Measurements from ENCODE around the gene RPP40.

DNA sequence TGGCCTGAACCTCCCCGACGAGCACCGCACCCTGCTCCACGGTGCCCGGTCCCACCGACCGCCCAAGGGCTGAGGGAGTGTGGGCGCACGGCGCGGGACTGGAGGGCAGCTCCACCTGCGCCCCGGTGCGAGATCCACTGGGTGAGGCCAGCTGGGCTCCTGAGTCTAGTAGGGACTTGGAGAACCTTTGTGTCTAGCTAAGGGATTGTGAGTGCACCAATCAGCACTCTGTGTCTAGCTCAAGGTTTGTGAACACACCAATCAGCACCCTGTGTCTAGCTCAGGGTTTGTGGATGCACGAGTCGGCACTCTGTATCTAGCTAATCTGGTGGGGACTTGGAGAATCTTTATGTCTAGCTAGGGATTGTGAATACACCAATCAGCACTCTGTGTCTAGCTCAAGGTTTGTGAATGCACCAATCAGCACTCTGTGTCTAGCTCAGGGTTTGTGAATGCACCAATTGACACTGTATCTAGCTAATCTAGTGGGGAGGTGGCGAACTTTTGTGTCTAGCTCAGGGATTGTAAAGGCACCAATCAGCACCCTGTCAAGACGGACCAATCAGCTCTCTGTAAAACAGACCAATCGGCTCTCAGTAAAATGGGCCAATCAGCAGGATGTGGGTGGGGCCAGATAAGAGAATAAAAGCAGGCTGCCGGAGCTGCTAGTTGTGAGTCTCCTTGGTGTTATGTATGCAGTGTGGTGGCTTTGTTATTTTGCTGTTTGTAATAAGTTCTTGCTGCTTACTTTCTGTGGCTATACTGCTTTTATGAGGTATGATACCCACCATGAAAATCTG, 20.6 kb upstream of the PXDC1 start:
- RRBS, 2 experiments, result 98 to 99% methylated on average over 3 of the region's 20 CpGs

DNA sequence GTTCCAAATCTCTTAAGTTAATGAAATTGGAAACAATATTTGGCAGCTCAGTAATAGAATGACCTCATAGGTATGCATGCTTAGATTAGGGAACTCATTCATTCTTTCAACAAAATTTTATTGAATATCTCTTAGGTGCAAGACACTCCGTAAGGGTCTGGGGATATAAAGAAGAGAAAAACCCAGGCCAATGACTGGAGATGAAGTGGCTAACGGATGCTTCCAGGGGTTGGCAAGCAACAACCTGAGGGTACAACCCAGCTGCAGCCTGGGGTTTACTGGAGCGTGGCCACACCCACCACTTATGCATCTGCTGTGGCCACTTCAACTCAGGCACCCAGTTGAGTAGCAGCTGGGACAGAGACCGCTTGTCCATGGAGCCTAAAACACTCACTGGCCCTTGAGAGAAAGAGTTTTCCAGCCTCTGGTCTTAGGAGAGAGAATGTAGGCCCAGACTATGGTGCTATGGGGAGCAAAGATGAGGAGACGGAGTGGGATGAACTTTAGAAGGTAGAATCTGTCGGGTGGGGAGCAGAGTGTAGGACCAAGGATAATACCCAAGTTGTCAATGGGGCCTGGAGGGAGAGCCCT, 46.7 kb upstream of the PXDC1 start:
- RRBS, 2 experiments, result no CpG with 5 or more reads among the region's 6 CpGs

DNA sequence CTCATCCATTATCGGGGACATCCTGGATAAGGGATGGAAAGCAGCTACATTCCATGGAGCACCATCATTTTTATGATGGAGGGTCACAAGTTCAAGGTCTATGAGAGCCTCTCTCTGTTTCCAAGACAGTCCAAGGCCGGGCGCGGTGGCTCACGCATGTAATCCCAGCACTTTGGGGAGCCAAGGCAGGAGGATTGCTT, 80.4 kb downstream of the FAM50B start:
- RRBS, 2 experiments, result no CpG with 5 or more reads among the region's 5 CpGs

DNA sequence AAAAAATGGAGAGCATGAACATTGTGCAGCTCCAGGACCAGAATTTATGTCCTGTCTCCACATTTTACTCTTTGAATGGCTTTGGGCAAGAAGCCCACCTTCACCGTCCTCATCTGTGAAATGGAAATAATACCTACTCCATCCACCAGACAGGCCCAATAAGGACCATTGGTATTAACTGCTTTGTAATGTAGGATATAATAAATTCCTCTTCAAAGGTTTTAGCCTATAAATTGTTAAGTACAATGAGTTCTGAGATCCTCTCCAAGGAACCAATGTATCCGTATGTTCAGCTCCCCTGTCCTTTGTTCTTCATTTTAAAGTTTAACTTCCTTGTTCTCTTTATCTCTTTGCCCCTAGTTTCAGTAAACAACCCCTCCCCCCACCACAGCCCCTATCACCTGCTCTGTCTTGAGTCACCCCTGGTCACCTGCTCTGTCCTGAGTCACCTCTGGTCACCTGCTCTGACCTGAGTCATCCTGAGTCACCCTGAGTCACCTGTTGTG, 288.8 kb upstream of the CDYL start:
- RRBS, 2 experiments, result no CpG with 5 or more reads among the region's 2 CpGs

DNA sequence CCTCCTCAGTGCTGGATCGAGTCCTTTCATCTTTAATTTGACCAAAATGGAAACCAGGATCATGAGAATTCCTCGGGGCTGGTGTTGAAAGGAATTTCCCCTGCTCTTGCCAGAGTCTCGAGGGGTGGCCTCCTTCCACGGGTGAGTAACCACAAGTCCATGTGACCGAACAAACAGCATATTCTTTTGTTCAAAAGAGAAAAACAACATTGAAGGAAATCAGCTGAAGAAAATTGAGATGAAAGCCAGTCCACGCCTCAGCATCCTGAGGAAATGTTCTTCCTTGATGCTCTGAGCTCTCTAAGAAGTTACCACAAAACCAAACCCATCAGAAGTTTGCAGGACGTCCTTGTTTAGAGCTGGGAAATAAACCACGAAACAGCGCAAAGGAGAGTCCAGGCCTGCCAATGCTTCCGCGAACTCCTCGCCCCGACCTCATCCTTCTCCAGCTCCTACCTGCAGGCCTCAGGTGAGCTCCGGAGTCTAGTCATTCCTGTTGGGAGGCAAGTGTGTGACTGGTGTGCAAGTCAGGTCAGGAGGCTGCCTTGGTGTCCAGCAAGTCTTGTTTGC, 165.8 kb upstream of the CDYL start:
- RRBS, 2 experiments, result no CpG with 5 or more reads among the region's 14 CpGs

DNA sequence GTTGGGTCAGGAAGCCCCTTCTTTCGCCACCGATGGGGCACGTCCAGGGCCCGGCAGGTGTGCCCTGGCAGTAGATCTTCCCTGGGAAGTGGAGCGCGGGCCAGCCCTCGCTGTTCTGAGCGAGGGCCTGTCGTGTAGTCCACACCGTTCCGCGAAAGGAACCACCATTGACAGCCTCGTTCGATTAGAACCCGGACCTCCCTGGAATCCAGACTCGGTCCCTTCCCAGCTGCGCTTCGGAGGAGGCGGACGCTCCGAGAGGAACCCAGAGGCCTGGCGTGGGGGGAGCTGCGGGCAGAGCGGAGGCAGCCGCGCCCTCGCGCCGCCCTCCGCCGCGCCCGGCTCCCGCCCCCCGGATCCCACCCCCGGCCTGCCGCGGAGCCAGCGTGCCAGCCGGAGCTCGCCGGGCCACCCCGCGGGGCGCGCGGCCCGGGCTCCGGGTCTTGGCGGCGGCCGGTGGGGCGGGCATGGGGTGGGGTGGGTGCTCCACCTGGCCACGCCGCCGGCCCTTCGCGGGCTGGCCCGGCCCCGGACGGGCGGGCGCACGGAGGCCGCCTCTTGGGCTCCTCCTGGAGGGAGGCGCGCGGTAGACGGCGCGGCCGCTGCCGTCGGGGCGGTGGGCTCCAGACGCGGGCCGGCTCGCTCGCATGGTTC, 767 bp upstream of the CDYL start:
- RRBS, 2 experiments, result 1 to 3% methylated on average over 17 to 19 of the region's 80 CpGs

GRCh38 chr6:4777028-4777740, 980 bp downstream of the CDYL start:
- RRBS, 2 experiments, result no CpG with 5 or more reads among the region's 30 CpGs

DNA sequence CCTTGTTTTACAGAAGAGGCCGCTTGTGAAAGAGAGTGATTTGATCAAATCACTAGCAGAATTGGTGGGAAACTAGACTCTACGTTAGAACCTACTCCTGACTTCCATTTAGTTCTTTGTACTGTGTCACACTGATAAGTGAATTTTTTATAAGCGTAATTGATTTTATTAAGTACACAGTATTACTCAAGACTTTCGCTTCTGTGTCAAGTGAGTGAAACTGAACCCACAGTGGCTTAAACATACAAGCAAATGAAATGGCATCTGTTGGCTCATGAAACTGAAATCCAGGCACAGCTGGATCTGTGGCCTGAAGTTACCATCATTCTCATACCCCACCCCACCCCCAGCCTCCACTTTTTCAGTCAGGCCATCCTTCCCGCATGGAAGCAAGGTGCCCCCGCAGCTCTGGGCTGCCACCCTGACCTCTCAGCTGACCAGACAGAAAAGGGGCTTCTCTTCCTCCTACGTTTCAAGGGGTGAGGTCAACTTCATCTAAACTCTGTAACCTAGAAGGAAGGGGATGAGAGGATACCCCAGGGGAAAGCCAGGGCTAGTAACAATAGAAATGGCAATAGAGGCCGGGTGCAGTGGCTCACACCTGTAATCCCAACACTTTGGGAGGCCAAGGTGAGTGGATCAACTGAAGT, 102.2 kb downstream of the RPP40 start:
- RRBS, 2 experiments, result no CpG with 5 or more reads among the region's 8 CpGs

GRCh38 chr6:4944764-4945186, 59.1 kb downstream of the RPP40 start:
- RRBS, 2 experiments, result no CpG with 5 or more reads among the region's 11 CpGs

GRCh38 chr6:5003484-5004210, at the start of gene RPP40:
RPP40 (minus strand) TSS chr6:5004037.
- RRBS, 2 experiments, result 1 to 6% methylated on average over 32 to 33 of the region's 61 CpGs

DNA sequence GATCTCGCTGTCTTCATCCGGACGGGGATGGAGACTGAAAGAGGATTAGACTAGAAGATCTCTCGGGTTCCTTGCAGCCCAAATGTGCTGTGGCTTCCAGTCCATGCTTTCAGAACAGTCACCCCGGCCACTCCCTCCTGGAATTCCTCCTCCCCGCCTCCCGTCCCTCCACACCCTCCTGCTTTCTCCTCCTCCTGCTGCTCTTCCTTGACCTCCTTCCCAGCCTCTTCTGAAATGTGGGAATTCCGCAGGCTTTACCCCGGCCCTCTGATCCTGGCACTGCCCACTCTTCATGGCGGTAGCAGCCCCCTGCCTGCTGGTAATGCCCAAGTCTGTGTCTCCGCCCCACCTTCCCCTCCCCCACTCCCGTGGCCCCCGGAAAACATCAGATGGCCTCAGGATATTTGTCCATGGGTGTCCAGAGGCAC, 28.9 kb upstream of the RPP40 start:
- RRBS, 2 experiments, result 0 to 12% methylated on average over 1 to 3 of the region's 13 CpGs

DNA sequence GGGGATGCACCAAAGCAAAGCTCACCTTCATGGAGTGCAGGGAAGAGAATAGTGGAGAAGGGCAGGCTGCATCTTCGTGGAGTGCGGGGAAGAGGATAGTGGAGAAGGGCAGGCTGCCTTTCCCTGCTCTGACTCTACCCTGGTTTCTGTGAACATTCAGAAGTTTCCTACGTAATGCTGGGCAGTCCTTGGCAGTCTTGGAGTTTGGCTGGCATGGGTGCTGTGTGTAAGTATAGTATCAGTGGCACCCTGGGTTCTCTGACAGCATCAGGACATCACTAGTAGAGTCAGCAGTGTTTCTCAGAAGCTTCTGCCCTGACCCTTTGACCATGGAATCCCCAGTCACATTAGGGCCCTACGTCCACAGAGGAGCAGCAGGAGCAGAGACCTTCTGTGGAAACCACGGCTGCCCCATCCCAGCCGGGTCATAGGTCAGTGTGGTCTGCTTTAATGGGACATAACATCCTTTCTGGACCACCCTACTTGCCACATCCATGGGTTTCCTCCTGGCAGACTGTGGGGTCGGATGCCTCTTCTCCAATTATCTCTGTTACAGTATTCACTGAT, 352.9 kb downstream of the NRN1 start:
- RRBS, 2 experiments, result no CpG with 5 or more reads among the region's 7 CpGs

DNA sequence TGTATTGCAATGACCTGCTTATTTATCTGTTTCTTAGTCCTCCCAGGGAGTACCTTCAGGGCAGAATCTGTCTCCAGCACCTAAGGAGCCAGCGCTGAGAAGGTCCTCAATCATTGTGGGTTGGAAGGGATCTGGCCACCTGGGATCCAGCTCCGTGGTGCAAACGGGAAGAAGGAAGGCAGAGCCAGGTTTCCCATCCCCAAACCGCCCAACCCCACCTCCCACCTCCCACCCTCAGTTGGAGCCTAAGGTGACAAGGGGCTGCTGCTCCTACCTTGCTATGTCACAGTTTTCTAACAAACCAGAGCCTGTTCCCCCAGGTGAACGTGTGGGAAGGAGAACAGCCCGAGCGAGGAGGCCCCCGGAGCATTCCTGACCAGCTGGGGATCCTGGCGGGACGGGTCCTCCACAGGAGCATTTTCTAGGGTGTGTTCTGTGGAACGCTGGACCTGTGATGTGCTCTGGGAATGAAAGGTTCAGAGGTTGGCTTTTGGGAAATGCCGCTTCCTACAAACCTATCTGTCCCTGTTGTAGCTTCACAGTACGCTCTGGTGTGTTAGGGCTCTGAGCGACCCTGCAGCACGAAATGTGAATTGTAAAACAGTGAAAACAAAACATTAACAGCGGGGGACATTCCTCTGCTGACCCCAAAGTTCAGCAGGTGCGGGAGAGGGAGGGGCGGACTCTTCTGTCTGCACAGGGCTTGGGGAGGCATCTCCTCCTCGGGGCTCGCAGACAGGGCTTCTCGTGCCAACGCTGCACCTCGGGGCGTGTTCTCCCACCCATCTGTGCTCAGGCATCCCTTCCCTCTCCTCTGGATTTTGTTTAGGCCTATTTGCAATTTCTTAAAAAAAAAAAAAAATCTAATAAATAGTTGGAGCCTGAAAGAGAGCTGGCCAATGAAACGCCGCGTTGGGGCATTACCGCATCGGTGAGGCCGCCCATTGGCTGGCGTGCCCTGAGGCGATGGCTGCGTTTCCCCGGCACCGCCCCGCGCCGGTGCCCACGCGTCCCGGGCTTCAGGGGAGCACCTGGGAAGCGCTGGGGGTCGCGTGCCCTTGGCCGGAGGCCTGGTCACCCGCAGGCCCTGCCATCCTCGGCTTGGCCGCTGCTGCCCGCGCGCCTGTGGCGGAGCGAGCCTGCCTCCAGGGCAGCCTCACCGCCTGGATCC, 155.9 kb downstream of the NRN1 start:
- RRBS, 2 experiments, result 16 to 21% methylated on average over 5 of the region's 54 CpGs

- RRBS, 2 experiments, result no CpG with 5 or more reads among the region's 41 CpGs
Observed at GRCh38 chr6:5995912-5996679, 10.6 kb downstream of the NRN1 start.

DNA sequence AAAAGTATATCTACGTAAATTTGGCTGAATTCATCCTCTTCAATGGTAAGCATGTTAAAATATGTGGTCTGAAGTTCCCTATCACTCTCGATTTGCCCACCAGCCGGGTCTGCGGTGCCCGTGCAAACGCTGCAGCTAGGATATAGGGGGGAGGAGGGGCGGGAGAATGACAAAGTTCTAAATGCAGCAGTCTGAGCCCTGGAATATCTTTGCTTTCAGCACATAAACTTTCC, 756 bp downstream of the NRN1 start:
- RRBS, 2 experiments, result no CpG with 5 or more reads among the region's 7 CpGs

- RRBS, 2 experiments, result no CpG with 5 or more reads among the region's 5 CpGs
Observed at GRCh38 chr6:6243950-6244341, 76.5 kb downstream of the F13A1 start.

DNA sequence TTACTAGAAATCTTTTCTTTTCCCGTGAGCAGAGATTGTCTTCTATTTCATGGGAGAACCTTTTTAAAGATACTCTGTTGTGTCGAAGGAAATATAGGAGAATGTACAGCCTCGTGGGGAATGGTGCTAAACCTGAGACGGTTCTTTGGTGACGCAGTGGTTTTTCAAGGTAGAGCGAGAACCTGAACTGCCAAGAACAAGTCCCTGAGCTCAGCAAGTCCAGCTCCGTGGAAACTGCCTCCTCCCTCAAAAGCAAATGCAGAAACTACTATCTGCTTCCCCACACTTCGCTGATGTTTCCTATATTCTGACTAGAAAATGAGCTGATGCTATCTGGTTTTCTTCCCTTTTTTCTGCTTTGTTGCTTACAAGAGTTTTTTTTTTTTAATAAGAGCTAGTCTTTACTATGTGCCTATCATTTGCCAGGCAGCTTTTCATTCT, 85.4 kb upstream of the LY86 start:
- RRBS, 2 experiments, result no CpG with 5 or more reads among the region's 8 CpGs

DNA sequence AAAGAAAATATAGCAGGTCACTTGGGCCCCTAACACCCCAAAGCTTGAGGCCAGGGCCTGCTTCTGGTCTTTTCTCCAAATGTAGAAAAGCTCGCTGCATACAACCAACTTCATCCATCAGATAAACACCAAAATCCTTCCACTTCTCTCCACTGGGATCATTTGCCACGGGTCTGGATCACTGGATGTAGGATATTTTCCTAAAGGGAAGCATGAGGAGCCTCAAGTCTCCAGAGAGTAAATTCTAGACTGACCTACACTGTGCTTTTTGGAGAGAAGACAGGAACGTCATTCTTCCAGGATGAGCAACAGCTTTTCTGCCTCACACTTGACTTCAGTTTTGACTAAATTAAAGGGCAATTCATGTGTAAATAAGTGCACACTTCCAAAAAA, 12.1 kb downstream of the LY86 start:
- RRBS, 2 experiments, result no CpG with 5 or more reads among the region's 3 CpGs

DNA sequence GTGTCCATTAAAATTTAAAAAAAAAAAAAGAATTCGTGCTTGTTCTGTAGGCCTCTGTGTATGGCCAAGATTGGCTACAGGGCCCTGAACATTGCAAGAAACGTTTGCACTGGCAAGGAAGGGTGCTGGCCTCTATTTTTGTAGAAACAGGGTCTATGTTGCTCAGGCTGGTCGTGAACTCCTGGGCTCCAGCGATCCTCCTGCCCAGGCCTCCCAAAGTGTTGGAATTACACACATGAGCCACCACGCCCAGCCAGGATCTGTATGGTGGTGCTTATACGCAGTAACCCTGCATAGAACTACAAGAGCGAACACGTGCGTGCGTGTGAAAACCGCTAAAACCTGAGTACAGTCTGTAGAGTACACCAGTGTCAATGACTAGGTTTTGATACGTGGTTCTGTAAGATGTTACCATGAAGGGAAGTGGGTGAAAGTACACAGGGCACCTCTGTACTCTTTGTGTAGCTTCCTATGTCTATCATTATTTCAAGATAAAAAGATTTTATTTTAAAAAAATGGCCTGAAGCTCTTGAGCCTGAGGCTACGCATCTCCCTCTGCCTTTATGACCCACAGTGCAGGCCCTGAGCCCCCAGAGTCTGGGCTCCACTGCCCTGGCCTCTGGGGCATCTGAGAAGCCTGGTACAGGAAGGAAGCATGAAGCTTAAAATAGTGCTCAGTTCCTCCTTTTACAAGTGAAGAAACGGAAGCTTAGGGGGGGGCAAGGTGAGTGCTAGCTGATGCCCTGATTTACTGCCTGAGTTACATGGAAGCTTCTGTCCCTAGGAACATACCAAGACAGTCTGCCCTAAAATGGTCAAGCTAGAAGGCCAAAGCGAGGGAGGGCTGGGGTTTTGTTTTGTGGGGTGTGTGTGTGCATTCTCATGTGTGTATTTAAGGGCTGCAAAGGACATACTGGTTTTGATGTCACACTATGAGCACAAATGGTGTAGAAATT, 21.6 kb downstream of the LY86 start:
- RRBS, 2 experiments, result no CpG with 5 or more reads among the region's 15 CpGs

DNA sequence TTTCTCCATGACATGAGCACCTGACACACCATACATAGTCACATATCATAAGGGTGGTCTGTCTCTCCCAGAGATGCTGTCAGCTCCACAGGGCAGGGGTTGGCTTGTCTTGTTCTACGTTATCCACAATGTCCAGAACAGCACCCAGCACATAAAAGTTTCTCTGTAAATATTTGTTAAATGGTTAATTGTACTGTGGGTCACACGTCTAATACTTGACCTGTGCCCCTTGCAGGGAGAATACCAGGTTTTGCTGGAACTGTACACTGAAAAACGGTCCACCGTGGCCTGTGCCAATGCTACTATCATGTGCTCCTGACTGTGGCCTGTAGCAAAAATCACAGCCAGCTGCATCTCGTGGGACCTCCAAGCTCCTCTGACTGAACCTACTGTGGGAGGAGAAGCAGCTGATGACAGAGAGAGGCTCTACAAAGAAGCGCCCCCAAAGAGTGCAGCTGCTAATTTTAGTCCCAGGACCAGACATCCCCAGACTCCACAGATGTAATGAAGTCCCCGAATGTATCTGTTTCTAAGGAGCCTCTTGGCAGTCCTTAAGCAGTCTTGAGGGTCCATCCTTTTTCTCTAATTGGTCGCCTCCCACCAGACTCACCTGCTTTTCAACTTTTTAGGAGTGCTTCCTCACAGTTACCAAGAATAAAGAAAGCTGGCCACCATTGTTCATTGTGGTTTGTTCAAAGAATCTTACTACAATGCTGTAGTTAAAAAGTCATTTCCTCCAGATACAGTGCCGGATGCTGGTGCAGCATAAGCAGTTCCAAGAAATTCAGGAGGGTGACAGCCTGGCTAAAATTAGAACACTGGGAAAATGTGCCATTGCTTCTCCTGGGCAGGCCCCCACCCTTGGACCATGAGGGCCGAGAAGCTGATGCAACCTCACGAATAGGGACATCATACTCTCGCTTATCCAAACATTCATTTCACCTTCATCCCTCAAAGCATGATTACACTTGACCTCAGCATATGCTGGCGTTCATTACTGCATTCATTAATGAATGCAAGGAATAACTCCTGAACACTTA, 66.1 kb downstream of the LY86 start:
- RRBS, 2 experiments, result no CpG with 5 or more reads among the region's 13 CpGs